Tongue (tissue), 2 donors: ENCODE data around the gene CCDC14.

GRCh38 chr3:123960624-123961830 is at the start of gene CCDC14:
Gene CCDC14, minus strand, starts transcription at chr3:123961229.
- RAMPAGE, long total RNA = no peak

GRCh38 chr3:124094277-124094943 is 61.2 kb downstream of the KALRN start:
- RAMPAGE, long total RNA = no peak

GRCh38 chr3:124248348-124249237 is 215.4 kb downstream of the KALRN start:
- RAMPAGE, long total RNA = no peak

- RAMPAGE, long total RNA = no peak
These were observed 331.4 kb downstream of the KALRN start for GRCh38 chr3:124364594-124364987.

DNA sequence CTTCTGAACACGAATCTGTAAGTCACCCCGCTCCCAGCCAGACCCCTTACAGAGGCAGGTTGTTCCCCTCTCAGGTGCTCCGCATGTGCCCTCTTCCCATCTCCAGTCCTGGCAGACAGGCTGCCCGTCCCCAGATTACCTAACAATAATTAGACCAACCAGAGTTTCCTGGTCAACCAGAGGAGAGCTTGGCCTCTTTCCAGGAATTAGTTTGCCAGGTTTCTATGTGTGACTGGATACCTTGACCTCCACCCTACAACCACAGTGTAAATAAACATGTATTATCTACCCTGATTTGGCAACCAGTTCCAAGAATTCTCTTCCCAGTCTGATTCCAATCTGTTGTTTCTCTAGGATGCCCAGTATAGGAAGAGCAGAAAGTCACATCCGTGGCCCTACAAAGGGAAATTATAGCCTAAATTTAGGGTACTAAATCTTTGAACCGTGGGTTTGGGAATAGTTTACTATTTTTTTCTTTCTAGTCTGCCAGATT is 178.0 kb upstream of the UMPS start:
- RAMPAGE, long total RNA = no peak

GRCh38 chr3:124562768-124563224 is 167.5 kb upstream of the UMPS start:
- RAMPAGE, long total RNA = no peak

DNA sequence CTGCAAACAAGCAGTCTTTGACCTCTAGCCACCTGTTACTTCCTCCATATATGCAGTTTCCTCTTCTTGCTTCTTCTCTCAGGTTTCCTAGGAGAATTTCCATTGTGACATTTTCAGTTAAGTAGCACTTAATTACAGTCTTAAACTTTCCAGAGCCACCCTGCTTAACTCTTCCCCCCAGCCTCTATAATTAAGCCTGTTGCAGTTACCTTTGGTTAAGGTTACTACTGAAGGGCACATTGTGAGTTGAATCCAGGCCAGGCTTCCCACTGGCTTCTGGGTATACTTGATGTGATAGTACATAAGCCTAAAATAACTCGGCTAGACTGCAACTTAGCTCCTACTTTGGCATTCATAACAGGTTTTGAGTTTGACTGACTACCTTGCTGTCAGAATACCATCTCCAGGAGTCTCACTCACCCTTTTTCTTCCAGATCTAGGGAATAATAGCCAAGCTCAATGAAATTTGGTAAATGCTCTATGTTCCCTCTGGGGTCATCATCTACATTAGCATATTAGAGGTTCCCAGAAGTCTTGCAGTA is 114.1 kb upstream of the UMPS start:
- RAMPAGE, long total RNA = no peak

- RAMPAGE, long total RNA = no peak
These were observed 109.7 kb upstream of the UMPS start for GRCh38 chr3:124620457-124621024.

- RAMPAGE, long total RNA = no peak
These were observed 99.3 kb upstream of the UMPS start for GRCh38 chr3:124630850-124631475.

DNA sequence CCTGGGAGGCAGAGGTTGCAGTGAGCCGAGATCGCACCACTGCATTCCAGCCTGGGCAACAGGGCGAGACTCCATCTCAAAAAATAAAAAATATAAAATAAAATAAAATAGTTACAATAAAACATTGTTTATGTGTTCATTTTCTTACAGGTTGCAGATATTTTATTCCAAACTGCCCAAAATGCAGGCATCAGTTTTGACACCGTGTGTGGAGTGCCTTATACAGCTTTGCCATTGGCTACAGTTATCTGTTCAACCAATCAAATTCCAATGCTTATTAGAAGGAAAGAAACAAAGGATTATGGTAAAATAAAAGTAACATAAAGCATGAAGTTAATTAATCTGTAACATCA is 4.7 kb downstream of the UMPS start:
- RAMPAGE, long total RNA = no peak

GRCh38 chr3:124816267-124816822 is 70.8 kb downstream of the ITGB5 start:
- RAMPAGE, long total RNA = no peak

DNA sequence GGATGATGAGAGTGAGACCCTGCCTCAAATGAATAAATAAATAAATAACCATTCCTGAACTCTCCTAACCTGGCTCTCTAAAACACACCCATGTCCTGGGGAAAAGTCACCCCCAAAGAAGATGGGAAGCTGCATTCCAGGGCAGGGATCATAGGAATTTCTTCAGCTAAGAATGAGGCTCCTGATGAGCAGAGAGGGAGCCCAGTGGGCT is 17.7 kb downstream of the ITGB5 start:
- RAMPAGE, long total RNA = no peak

DNA sequence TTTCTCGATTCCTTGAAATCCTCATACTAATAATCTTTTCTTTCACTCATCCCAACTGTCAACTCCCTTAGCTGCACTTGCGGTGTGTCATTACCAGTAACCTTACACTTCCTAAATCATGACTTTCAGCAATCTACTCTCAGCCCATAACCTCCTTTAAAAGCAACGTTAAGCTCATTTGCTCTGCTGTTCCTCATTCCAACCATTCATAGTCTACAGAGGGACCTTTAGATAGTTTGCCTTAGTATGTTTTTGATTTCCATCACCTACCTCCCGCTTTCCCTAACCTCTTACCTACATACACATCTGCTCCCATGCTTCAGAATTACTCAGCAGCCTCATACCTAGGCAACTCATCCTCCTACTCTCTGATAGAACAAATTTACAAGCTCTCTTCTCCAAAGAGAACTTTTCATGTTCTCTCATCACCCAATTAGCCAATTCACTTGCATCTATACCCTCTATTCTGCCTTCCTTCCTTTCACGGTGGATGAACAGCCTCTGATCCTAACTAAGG is 38.3 kb upstream of the HEG1 start:
- RAMPAGE, long total RNA = no peak

DNA sequence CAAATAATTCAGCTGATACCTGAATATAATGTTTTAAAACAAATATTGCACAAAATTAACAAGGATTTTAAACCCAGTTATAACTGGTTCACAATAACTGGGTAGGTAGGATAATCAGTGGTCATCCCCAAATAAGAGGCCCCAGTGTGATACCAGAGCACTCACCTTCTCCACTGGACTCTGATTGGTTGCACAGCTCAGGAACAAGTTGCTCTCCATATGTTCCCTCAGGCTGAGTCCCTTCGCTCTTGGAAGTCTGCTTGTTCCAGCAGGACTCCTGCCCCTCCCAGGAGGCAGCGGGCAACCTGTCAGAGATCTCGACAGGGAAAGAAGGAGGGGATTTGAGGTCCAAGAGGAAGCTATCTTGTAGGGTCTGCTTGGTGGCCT is 51.5 kb upstream of the HEG1 start:
- RAMPAGE, long total RNA = no peak

GRCh38 chr3:125110817-125111530 is 55.2 kb upstream of the HEG1 start:
- RAMPAGE, long total RNA = no peak

DNA sequence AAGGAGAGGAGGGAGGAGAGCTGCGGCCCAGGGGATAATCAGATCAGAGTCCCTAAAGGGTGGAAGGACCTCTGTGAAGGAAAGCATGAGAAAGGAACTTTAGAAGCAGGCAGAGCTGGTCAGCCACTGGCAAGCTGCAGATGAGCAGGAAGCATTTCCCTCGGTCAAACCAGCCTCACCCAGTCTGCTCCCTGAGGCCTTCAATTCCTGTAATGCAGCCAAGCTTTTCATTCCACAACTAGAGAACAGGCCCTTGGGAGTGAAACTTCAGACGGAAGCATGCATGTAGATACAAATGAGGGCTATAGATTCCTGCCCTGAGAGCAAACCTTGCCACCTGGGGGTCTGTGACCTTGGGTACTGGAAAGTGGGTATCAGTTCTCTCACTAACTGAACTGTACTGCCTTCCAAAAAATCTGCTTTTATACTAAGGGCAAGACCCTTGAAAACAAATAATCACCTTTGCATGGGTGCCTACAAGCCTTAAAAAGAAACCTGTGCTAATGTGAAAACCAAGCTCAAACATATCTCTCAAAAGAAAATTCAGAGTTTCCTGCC is 60.9 kb upstream of the HEG1 start:
- RAMPAGE, long total RNA = no peak

DNA sequence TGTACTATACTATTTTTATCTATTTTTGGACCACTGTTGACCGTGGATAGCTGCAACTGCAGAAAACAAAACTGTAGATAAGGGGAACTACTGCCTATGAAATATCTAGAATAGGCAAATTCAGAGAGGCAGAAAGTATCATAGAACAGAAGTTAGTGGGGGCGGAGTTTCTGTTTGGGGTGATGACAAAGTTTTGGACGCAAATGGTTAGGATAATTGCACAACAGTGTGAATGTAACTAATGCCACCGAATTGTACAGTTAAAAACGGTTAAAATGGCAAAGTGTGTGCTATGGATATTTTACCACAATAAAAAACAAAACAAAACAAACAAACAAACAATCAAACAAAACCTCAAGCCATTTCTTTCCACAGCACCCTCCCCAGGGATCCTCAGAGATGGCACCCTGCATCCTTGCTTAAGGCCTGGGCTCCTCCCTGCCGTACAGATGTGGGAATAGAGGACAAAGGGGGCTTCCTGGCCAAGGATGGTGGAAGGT is 66.4 kb downstream of the SLC12A8 start:
- RAMPAGE, long total RNA = no peak

DNA sequence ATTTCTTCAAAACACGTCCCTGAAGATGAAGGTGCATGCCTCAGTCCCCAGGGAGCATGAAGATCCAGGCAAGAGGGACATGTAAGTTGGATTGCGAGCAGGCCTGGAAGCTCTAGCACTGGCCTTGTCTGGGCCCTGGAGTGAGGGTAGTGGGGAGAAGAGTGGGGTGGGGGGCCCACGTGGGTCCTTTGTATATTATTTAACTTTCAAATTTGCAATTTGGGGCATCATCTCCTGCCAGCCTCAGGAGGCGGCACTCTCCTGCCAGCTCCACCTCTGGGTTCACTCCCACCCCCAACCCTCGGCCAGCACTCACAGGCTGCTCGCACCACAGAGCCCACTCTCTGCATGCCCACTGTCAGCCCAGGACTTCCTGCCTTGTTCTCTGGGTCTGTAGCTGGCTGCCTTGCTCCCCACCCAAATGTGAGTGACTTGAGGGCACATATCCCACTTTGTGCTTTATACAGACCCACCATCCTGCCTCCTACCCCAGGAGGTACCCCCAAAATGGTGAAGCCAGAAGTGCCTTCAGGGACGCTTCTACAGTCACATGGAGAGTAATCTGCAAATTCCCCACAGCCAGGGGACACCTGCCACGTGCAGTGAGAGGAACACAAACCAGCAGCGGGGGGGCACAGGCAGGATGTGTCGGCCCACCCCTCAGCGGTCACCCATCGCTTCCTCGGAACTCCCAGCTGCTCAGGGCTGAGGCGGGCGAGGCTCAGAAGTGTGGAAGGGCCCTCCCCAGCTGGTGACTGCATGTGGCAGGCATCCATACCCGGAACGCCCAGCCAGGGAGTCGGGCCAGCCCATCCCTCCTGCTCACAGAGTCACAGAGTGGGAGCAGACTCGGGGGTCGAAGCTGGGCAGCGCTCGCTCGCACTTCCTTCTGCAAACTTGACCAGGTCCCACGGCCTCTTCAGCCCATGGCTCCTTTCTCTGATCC is 63.9 kb downstream of the SLC12A8 start:
- RAMPAGE, long total RNA = no peak

GRCh38 chr3:125161571-125162319 is 50.8 kb downstream of the SLC12A8 start:
- RAMPAGE, long total RNA = no peak

DNA sequence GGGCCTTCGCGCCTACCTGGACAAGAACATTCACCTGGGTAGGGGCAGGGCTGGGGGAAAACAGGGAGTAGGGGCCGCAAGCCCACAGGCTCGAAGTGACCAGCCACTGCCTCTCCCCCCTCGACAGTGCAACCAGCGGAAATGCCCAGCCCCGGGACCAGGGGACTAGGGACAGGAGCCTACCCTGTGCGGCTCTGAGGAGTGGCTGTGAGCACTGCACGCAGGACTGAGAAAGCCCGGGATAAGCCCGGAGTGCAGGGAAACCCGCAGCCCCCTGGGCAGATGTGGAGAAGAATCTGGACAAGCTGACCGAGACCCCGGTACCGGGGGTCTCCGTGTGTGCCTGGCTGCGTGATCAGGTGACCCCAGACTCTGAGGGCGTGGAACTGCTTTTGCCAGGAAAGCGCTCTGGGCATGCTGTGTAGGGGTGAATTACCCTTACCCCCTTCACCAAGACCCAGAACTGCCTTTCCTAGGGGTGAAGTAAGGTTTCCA is 392 bp upstream of the SLC12A8 start:
- RAMPAGE, long total RNA = no peak